ENCODE measurements around the genes TRIL and PLEKHA8.

DNA sequence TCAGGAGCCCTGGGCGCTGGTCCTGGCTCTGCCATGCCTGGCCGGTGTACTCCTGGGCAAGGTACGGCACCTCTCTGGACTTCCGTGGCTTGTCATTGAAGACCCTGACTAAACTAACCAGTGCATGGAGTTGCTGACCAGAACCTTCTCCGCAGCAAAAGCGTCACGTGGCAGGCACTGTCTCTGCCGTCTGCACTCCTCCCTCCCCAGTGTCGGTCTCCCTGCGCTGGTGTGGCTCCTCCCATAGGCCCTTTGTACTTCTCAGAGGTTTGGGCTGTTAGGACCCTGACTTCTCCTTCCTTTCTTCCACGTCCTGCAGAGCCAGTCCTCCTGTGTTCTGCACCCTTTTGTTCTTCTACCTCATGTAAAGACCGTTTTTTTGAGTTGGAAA lies 100.6 kb upstream of the CREB5 start:
- PRO-cap, result no peak
- RAMPAGE, long total RNA, 3 experiments, result no peak in any of the 3 experiments

DNA sequence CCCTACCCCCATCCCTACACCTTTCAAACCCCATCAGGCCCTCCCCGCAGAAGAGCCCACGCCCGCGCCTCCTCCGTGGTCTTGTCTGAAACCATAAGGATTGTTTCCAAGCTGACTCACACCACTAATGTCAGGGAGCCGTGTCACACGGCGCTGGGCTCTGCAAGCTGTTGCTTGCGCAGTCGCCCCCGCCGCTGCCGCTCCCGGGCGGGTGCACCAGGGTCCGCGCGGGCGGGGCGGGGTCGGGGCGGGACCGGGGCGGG lies 3.4 kb upstream of the CREB5 start:
- PRO-cap, result bidirectional peak, plus-strand start outside the sequence, minus-strand start at position 196 of the sequence
- RAMPAGE, long total RNA, 3 experiments, result no peak in any of the 3 experiments

DNA sequence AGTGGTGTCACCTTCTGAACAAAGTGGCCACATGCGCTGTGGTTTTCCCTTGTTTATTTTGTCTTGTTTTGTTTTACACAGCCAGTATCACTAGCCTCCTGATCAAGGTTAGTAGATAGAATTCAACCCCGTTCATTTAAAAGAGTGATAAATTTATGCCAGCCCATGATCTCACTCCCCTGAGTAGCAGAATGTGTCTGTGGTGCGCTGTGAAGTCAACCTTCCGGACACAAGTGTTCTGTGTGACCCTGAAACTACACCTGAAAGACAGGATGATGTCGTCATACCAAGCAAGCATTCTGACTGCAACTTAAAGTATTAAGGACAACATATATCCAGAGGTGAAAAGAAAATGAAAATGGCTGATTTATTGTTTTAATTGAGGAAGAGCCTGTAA lies 209.2 kb downstream of the CREB5 start:
- PRO-cap, result no peak
- RAMPAGE, long total RNA, 3 experiments, result no peak in any of the 3 experiments

DNA sequence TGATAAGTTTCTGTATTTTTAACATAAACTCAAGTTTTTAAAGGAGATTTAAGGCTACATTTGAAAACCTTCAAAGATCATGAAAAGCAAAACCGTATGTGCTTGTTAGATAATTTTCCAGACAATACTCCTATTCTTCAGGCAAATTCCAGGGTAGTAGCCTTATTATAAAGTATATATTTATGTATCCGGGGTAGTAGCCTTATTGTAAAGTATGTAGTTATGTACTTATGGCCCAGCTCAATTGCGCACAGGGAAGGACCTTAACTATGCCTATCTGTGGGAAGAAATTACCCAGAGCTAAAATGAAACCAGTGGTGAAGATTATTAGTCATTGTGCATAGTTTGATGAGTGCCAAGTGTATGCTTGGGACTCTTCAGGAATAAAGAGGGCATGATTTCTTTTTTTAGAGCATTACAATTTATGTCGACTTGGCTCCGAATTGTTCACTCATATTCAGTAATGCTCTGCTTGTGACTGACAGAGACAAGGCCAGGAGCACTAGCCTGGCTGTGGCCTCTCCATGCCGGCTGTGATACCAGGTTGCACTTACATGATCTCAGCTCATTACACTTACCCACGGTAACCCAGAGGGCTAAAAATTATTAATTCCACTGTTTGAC lies 269.6 kb downstream of the TRIL start:
- PRO-cap, result no peak
- RAMPAGE, long total RNA, 3 experiments, result no peak in any of the 3 experiments

- PRO-cap, result bidirectional peak, plus-strand start at chr7:28732293, minus-strand start at chr7:28732198
- RAMPAGE, long total RNA, 3 experiments, result no peak in any of the 3 experiments
Measured at GRCh38 chr7:28732029-28732626, 226.0 kb downstream of the TRIL start.

- PRO-cap, result no peak
- RAMPAGE, long total RNA, 3 experiments, result no peak in any of the 3 experiments
Measured at GRCh38 chr7:28890983-28891902, 66.9 kb downstream of the TRIL start.

DNA sequence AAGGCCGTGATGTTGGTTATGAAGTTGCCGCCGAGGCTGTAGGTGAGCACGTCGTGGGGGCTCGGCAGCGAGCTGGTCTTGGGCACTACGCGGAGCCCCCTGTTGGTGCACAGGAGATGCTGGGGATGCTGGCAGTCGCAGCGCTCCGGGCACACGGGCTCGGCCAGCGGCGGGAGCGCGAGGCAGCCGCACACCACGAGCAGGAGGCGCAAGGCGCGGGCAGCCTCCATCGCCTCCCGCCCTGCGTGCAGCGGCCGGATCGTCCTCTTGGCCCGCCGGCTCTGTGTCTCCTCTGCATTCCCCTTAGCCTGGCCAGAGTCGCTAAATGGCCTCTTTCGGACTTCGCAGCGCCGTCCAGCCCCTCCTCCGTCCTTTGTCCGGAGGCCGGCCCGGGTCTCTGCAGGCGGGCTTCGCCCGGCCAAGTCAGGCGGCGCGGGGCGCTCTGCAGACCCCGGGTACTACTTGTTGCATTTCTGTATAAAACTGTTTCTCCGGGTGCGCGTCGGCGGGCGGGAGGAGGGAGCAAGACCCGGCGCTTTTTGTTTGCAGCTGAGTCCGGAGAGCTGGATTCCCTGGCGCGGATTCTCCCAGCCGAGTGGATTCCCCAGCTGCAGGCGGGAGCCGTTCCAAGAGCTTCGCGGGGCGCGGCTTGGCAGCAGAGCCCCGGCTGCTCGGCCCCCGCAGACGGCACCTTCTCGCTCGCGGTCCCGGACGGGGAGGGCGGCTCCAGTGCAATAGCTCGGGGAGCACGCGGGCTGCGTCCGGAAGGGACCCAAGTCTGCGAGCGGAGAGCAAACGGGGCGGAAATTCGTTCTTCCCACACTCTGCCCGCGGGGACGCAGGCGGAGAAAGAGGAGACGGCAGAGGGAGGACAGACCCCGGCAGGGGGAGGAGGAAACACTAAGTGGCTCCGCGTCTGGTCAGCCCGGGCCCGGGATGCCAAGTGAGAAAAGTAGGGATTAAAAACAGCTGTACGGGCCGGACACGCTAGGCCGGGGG lies at the start of gene TRIL:
Gene TRIL (minus strand): TSS at position 514 of the 999 bp plus-strand sequence.
- PRO-cap, result no peak
- RAMPAGE, long total RNA, 3 experiments, result start-site peak on the minus strand in 1 of 3 experiments, centred at position 577 of the sequence, 5 reads per replicate

DNA sequence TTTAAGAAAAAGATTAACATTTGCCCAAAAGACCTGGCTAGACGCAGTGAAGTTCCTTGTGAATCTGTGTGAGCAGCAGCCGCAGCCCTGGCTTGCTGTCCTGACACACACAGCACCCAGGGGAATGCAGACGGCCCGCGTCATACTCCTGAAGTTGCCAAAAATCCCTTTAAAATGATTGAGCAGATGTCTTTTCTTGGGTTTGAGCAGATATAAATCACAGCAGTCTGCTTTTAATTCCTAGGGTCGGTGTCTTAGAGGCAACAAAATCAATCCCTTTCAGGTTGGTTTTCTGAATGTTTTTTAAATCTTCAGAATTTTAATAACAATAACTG lies 32.1 kb upstream of the TRIL start:
- PRO-cap, result no peak
- RAMPAGE, long total RNA, 3 experiments, result no peak in any of the 3 experiments

GRCh38 chr7:29091096-29091571 lies 55.2 kb downstream of the CPVL start:
- PRO-cap, result no peak
- RAMPAGE, long total RNA, 3 experiments, result no peak in any of the 3 experiments

- PRO-cap, result no peak
- RAMPAGE, long total RNA, 3 experiments, result no peak in any of the 3 experiments
Measured at GRCh38 chr7:29193187-29193478, 1.4 kb upstream of the CHN2 start.

- PRO-cap, result no peak
- RAMPAGE, long total RNA, 3 experiments, result no peak in any of the 3 experiments
Measured at GRCh38 chr7:29337537-29337937, 143.0 kb downstream of the CHN2 start.

- PRO-cap, result no peak
- RAMPAGE, long total RNA, 3 experiments, result no peak in any of the 3 experiments
Measured at GRCh38 chr7:29375866-29376804, 181.6 kb downstream of the CHN2 start.

DNA sequence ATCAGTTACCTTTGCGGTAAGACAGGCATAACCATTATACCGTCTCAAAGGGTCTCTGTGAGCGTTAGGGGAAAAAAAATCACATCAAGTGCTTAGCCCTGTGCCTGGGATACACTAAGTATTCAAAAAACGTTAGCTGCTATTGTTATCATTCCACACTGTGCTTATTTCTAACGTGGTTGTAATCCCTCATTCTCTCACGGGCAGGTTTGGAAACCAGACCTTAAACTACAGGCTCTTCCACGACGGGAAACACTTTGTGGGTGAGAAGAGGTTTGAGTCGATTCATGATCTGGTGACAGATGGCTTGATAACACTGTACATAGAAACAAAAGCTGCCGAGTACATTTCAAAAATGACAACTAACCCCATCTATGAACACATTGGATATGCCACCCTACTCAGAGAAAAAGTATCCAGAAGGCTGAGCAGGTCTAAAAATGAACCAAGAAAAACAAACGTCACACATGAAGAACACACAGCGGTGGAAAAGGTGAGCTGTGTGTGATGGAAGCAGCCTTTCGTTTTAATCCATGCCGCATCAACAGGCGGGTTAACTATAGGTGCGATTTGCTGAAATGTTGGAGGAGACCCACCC lies 163.2 kb upstream of the PRR15 start:
- PRO-cap, result no peak
- RAMPAGE, long total RNA, 3 experiments, result no peak in any of the 3 experiments

- PRO-cap, result no peak
- RAMPAGE, long total RNA, 3 experiments, result no peak in any of the 3 experiments
Measured at GRCh38 chr7:29463579-29464344, 99.9 kb upstream of the PRR15 start.

DNA sequence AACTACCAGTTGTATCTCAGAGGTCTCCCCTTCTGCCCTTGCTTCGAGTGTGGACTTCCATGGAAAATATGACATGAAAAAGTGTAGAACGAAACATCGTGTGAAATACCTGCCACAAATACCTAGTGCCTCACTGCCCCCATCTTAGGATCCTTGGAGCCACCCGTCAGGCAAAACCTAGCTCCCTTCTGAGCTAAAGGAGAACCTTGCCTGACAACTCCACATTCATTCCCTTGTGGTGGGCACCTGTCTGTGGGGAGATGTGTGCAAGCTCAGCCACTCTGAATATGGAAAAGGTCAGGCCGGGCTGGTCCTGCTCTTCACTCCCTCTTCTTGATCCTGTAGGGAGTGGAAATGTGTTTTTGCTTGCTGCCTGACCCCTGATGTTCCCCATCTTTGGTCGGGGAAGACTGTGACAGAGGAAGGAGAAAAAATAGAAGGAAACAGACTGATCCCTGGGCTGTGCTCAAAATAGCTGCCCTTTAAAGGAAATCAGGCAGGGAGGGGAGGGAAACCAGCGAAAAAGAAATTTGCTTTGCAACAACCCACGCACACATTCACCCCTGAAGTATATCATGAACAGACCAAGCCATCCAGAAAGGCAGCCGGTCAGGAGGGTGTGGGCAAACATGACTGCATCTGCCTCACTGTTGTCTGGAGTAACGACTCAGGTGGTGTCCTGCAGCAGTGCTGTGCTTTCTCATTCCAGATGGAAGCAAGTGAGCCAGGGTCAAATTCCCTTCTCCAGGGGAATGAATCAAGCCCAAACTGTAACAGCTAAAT lies 74.0 kb downstream of the SCRN1 start:
- PRO-cap, result no peak
- RAMPAGE, long total RNA, 3 experiments, result no peak in any of the 3 experiments

DNA sequence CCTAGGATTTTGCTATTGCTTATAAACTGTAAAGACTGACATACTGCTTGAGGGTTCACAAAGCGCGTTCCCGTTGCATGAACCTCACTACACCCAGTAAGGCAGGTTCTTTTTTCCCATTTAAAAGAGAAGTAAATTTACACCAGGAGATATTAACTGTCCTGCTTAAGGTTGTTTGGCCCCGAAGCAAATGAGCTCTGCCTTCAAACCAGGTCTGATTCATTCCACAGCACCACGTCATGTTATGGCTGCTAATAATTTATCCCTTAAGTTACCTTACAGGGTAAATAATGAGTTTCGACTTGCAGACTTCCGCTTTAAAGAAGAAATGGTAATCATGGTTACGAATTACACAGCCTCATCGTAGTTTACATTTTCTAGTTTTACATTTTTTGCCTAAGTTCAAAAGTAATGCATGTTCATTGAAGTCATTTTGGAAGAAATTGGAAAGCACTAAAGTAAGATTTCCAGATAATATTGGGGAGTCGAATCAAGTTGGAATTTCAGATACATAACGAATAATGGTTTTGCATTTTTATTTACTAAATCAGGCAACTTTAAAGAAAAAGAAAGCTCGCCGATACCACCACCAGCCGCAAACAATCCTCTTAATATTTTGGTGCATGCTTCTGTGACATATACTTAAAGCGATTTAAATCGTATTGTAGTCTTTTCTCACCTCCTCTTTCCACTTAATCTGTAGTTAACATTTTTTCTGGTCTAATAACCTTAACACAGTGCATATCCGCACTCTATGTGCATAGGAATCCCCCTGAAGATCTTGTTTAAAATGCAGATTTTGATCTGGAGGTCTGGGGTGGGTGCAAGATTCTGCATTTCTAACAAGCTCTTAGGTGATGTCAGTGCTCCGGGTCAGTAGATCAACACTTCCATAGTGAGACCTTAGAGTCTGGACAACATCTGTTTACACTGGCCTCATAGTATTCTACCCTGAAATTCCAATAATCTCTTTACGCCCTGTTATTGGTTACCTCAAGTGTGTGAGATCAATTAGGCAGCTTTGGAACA lies 808 bp upstream of the PLEKHA8 start:
- PRO-cap, result unidirectional peak, minus-strand start at position 191 of the sequence
- RAMPAGE, long total RNA, 3 experiments, result no peak in any of the 3 experiments

- PRO-cap, result bidirectional peak, plus-strand start at chr7:30028395, minus-strand start at chr7:30028242
- RAMPAGE, long total RNA, 3 experiments, result no peak in any of the 3 experiments
Measured at GRCh38 chr7:30028119-30029015, at the start of gene PLEKHA8. PLEKHA8 (plus strand) TSS chr7:30028412.

DNA sequence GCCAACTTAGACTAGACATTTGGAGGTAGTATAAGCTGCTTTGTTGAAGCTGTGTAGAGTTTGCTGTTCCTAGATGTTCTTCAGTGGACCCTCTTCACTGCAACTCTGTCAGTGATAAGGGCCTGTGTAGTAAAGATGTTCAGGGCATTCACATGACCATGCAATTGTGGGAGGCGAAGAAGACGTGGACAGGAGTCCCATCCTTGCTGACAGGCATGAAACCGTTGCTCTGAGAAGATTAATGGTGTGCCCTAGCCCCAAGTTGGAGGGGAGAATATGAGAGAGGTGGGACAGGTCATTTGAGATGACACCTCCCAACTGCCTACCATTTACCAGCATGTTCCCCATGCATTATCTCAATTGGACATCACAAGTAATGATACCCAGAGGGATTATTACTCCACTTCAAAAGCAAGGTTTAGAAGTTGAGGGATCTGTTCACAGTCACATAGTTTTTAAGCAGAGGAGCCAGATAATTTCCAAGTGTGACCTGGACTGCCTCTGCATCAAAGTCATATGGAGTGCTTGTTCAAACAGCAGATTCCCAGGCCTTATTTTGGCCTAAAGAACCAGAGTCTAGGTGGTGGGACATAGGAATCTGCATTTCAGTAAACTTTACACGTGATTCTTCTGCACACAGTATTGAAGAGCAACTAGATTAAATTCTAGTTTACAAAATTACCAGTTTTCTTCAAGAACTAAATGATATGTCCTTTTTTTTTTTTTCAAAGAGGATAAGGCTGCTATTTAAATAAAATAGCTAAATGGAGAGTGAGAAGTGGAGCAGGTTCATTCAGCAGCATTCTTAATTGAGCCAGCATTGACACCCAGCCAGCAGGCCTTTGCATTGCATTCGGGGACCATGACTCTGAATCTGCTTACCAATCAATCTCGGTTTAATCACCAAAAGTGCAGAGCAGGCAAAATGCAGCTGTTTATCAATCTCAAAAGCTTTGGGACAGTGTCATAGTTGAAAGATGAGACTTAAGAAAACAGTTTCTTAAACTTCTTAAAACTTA lies 51.3 kb downstream of the PLEKHA8 start:
- PRO-cap, result no peak
- RAMPAGE, long total RNA, 3 experiments, result no peak in any of the 3 experiments

- PRO-cap, result no peak
- RAMPAGE, long total RNA, 3 experiments, result no peak in any of the 3 experiments
Measured at GRCh38 chr7:30136327-30136911, 1.6 kb downstream of the MTURN start.

GRCh38 chr7:30140015-30140412 lies 5.2 kb downstream of the MTURN start:
- PRO-cap, result unidirectional peak, minus-strand start at chr7:30140132
- RAMPAGE, long total RNA, 3 experiments, result no peak in any of the 3 experiments